HT1080 (cell line): ENCODE data around the gene PPM1B.

DNA sequence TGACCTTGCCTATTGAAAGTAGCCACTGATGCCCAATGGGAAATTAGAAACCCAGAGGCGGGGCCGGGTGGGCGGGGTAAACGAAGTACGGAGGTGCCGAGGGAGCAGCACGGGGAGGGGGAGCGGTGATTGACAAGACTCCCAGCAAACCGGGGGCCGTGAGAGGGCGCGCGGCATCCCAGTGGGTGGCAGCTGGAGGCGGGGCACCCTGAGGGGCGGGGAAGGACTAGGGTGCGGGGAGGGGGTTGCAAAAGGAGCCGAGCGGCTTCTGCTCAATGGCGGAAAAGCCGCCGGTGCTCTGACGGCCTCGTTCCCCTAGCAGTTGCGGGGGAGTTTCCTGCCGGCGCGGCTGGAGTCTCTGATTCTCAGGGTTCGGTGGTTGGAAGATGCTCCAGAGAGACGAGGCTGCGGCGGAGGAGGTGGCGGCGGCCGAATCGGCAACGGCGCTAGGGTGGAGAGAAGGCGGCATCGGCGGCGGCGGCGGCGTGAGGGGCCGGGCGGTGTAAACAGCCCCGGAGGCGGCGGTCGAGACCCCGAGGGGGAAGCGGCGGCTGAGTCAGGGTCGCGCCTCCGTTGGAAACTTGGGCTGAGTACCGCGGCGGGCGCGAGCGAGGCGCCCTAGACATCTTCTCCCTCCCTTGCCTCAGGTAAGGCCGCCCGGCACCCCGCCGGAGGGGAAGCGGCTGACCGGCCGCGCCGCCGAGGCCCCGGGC lies at the start of gene PPM1B:
TSS of gene PPM1B (plus strand) at position 248 of the 713 bp plus-strand sequence.
RAMPAGE:
- cytosol, long total RNA: no peak
- long total RNA: no peak
- nucleus, long total RNA: no peak

GRCh38 chr2:44203372-44204091 lies 34.9 kb downstream of the PPM1B start:
RAMPAGE:
- cytosol, long total RNA: no peak
- long total RNA: no peak
- nucleus, long total RNA: no peak

GRCh38 chr2:44268387-44268650 lies 7.0 kb upstream of the SLC3A1 start:
RAMPAGE:
- cytosol, long total RNA: no peak
- long total RNA: no peak
- nucleus, long total RNA: no peak

DNA sequence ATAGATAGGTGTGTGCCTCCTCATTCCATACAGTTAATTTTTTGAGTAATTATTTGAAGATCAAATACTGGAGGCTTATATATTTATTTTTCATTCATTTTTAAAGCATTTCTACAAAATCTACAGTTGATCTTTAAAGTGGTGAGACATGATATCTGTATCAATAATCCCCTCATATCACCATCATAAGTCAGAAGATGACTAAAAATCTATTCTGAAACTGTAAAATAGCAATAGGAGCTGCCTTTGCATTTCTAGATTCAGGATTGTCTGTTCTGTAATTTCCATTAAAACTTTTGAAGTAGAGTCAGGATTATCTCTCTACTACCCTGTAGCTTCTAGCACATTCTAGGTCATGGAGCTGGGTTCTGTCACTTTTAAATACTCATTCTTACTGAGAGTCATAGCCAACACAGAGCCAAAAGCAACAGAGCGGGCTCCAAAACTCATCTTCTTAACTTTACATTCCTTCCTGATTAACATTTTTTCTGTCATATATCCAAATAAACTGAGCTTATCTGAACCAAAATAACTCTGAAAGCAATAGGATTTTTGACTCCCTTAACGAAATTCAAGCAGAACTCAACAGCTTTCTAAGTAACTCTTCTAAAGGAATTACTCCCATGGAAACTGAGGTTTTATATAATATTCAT lies 13.0 kb downstream of the PREPL start:
RAMPAGE:
- cytosol, long total RNA: no peak
- long total RNA: no peak
- nucleus, long total RNA: no peak

DNA sequence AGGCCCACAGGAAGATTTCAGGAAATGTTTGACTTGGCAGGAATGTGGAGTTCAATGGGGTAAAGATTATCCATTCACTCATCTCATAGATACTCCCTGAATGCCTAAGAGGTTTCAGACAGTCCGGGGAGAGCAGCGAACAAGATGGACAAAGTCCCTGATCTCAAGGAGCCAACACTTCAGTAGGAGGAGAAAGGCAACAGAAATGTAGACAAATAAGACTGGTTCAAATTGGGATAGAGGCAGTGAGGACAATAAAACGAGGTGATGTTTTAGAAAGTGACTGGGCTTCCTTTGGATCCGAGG lies 155.0 kb upstream of the SIX3 start:
RAMPAGE:
- cytosol, long total RNA: no peak
- long total RNA: no peak
- nucleus, long total RNA: no peak

GRCh38 chr2:44975449-44976018 lies 33.7 kb downstream of the SIX2 start:
RAMPAGE:
- cytosol, long total RNA: no peak
- long total RNA: no peak
- nucleus, long total RNA: no peak

GRCh38 chr2:45211750-45212247 lies 202.5 kb upstream of the SIX2 start:
RAMPAGE:
- cytosol, long total RNA: no peak
- long total RNA: no peak
- nucleus, long total RNA: no peak

DNA sequence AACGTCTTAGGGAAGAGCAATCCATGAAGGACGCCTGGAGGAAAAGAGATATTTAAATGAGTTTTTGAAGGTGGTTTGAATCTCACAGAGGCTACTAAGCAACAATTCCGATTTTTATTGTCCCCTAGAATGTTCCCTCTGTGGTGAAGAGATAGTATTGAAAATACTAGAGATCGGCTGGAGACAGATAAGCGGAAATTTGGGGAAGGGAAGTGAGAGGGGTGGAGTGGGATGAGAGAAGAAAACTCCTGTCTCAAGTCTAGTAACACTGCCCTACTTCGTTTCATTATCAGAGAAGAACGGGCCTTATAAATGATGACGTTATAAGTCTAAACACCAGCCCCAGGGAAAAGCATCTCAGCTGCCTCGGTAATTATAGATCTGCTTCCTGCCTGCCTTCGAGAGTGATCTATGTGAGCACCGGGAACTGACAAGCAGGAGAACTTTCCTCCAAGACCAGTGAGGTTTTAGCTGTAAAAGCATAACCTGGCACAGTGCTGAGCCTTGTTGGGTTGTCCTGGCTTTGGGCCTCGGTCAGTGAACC lies 227.8 kb upstream of the SIX2 start:
RAMPAGE:
- cytosol, long total RNA: no peak
- long total RNA: no peak
- nucleus, long total RNA: no peak

DNA sequence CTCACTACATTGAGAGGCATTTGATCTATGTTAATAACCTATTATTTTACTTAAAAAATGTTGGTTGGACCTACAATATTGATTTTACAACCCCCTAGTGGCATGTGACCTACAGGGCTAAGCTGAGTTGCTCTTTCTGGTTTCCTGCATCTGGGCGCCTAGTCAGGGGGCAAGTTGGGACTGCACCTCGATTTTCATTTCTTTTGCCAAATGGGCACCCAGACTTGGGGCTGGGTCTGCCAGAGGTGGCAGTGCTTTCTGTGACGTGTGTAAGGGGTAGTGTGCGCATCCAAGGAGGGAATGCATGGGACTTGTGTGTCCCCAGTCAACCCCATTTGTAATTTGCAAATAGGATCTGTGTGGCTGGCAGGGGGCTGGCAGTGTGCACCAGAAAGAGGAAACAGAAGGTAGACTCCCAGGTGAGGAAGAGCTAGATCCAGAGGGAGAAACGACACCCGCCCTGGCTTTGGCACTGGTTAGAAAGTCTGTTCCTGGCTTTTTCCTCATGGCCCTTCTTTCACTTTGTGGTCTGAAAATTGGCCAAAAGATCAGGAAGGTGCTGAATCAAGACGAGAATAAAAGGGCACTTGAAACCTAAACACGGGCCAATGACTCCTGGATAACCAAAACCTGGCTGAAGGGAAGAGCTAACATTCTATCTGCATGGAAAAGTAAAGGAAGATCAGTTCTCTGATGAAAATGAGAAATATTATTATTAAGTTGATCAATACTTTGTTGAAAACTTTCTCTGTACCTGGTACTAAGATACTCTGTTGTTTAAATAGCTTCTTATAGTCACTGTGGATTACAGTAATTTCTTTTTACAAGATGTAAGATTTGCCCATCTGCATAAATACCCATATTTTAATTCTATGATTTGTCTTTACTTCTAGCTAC lies 33.3 kb downstream of the PRKCE start:
RAMPAGE:
- cytosol, long total RNA: no peak
- long total RNA: no peak
- nucleus, long total RNA: no peak

DNA sequence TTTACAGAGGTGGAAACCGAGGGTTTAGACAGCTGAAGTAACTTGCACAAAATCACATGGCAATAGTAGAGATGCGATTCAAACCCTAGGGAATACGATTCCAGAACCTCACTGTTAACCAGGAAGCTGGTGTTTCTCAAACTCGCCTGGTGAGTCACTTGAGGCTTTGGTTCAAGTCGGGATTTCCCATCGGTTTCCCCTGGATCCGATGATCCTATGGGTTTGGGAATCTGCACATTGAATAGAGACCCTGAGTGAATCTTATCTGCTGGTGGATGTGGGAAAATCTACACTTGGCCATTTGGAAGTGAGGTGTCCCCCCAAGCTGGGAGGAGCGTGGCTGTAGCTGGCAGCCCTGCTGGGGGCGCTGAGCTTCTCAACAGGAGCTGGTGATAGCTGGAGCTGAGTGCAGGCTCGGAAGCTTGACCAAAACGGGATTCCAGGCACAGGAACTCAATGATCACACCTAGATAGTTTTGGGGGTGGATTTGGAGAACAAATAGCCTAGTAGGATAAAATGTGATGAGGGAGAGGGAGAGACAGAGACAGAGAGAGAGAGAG lies 135.4 kb downstream of the PRKCE start:
RAMPAGE:
- cytosol, long total RNA: no peak
- long total RNA: no peak
- nucleus, long total RNA: no peak

DNA sequence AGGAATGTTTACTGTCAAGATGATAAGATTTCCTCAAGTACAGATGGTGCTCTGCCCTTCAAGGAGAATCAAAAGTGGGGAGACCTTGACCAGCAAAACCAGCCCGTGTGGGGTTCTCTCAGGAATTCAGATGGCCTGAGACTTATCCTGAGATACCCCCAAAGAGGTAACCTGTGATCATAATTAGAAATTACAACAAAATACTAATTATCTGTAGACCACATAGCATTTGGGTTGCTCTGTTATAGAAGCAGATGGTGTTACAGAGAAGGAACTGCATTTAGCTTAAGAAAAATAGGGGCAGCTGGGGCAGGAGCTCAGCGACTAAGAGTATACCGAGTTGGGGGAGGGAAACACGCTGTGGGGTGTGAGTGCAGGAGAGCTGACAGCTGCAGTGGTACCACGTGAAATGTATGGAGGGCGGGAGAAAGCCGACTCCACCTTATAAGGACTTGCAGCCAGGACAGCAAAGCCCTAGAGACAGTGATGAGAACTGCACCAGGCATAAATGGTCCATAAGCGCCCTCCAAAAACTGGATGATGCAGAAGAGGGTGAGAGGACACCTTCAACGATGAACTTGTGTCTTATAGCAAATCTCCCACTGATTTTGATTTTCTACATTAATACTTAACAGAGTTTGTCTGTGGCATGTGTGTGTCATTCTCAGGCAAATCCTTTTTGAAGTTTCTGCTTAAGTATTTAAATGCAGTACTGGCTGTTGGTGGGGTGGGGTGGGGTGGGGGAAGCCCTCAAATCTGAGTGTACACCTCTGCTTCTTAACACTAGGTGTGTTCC lies 237.6 kb downstream of the PRKCE start:
RAMPAGE:
- cytosol, long total RNA: no peak
- long total RNA: no peak
- nucleus, long total RNA: no peak

RAMPAGE:
- cytosol, long total RNA: no peak
- long total RNA: no peak
- nucleus, long total RNA: no peak
These were observed 297.0 kb upstream of the EPAS1 start for GRCh38 chr2:46000233-46000490.

DNA sequence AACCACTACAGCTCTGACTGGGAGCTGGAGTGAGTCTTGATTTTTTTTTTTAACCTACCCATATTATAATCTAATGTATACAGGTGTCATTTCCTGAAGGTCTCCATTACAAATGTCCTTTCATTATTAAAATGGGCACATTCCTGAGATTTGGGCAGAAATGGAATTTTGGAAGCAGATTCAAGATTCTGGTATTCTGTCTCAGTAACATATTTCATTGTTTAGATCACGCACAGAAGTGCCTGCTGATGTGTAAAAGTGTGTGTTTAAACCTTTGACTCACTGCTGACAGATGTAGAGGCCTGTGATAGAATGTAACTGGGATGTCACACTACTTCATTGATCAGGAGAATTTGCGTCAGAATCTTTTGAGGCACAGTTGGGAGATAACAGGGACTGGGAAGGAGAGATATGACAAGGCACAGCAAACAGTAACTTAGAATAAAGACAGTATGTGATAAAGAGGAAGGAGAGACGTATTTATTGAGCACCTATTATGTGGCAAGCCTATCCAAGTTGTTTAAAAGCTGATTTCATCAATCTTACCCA lies 276.8 kb upstream of the EPAS1 start:
RAMPAGE:
- cytosol, long total RNA: no peak
- long total RNA: no peak
- nucleus, long total RNA: no peak

DNA sequence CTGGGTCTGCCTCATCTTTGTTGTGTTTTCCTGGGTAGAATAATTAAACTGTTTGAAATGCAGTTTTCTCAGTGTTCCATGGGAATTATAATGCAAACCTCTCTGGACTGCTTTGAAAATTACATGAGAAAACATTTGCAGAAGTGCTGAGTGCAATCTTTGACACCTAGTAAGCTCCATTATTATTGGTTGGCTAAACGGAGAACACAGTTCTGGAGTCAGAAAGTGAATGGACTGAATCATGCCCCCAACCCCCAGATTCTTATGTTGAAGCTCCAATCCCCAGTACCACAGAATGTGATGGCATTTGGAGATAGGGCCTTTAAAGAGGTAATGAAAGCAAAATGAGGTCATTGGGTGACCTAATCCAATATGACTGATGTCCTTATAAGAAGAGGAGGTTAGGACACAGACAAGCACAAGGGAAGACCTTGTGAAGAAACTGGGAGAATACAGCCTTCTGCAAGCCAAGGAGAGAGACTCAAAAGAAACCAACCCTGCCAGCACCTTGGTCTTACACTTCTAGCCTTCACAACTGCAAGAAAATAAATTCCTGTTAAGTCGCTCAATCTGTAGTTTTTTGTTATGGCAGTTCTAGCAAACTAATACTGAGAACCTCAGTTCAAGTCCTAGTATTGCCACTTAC lies 200.9 kb upstream of the EPAS1 start:
RAMPAGE:
- cytosol, long total RNA: no peak
- long total RNA: no peak
- nucleus, long total RNA: no peak

GRCh38 chr2:46119436-46119910 lies 177.7 kb upstream of the EPAS1 start:
RAMPAGE:
- cytosol, long total RNA: no peak
- long total RNA: no peak
- nucleus, long total RNA: no peak

DNA sequence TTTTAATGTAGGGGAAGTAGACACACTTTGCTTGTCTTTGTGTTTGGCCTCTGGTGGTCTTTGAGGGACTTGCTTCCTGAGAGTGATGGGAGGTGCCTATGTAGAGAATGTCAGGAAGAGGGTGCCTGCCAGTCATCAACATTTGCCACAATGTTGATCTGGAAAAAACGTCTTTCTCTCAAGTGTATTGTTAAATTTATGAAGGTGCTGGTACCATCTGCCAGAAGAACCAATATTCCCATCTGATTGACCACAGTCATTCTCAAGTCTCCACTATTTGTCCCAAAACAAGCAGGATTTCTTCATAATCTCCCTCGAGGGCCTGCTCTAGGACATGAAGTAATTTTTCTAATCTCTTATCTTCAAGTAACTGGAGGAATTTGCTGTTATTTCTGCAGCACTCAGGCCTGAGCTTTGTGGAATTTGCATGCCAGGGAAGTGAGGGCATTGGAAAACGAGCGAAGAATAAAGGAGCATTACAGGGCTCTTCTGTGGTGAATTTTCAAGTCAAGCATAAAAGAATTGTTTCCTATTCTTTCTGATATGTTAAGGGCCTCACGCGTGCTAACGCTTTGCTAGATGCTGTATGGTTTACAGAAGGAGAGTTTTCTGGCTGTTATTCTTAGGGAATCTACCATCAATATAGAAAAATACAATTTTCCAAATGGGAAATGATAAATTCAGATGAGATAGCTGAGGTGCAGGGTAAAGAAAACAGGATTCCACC lies 161.3 kb upstream of the EPAS1 start:
RAMPAGE:
- cytosol, long total RNA: no peak
- long total RNA: no peak
- nucleus, long total RNA: no peak

RAMPAGE:
- cytosol, long total RNA: no peak
- long total RNA: no peak
- nucleus, long total RNA: no peak
These were observed 154.5 kb upstream of the EPAS1 start for GRCh38 chr2:46142501-46143237.

DNA sequence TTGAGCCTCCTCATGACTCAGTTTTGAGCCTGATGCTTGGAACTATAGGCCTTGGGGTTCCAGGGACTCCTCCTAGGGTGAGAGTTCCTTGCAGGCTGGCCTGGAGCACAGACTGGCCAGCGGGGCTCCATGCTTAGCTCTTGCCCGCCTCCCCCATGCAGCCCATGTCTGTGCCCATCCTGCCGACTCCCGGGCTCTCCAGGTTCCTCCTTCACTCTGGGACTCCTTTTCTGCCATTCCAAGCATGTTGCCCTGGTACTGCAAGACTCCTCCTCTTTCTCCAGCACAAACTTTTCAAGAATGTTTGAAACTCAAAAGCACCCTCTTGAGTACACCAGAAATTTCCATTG lies 108.9 kb upstream of the EPAS1 start:
RAMPAGE:
- cytosol, long total RNA: no peak
- long total RNA: no peak
- nucleus, long total RNA: no peak

RAMPAGE:
- cytosol, long total RNA: no peak
- long total RNA: no peak
- nucleus, long total RNA: no peak
These were observed 72.4 kb upstream of the EPAS1 start for GRCh38 chr2:46224669-46225442.

DNA sequence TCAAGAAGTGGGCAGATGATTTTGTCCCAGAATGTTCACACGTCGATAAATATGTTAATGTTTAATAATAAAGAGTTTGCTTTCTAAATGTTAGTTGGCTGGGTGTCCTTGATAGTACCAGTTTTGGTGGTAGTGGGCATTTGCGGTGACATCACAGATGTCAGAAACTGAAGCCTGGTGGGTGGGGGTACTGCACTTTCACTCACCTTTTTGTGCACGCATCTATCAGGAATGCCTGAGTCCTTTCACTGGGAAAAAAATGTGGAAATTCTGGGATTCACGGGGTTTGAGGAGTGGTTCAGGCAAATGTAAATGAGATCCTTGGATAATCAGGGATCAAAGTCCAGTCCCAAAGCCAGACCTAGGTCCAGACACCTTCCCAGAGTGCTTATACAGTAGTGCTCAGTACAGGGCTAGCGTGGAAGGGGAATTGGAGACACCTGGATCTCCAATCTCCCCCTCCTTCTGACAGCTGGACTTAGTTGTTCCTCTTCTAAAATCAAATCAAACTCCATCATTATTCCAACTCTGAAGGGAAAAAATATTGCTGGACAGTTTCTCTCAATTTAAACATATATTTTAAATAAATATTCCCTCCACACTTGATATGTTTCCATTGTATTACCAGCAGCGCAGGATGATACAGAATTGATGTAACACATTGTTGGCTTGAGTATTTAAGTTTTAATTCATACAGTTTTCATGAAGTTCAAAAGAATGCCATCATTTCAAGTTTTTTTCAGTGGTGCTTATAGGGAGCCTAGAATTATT lies 3.4 kb downstream of the EPAS1 start:
RAMPAGE:
- cytosol, long total RNA: no peak
- long total RNA: no peak
- nucleus, long total RNA: no peak